K562 (cell line): ENCODE data around the gene TTC23L.

DNA sequence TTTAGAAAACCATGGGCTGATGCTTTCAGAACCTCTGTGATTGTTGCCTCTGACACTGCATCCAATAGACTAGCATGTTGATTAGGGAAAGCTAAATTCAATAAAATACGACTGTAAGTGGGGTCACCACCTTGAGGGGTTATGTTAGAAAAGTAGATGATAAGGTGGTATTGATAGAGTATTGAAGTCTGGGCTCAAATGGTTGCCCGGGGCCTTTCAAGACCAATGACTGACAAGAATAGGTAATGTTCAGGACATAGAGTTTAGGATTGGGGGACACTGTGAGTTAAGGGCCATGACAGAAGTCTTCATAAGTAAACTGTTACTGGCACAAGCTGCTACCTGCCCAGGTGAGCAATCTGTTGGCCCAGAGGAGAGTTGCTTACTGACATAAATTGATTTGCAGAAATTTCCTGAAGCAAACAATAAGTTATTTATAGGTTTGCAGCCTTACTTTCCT is 202.6 kb upstream of the C1QTNF3 start:
- RAMPAGE, long total RNA: no peak
- RRBS: no CpG with 5 or more reads among the region's 2 CpGs
PRO-cap:
- standard: no peak
- CoPRO, capped RNA only, 2 experiments: no peak in any of the 2 experiments
- CoPRO, capped and uncapped RNA, 2 experiments: no peak in any of the 2 experiments
- CoPRO, uncapped RNA only, 2 experiments: no peak in any of the 2 experiments
CAGE:
- cytosol, long polyA plus RNA: no peak
- long polyA plus RNA: no peak
- nucleolus, long total RNA: no peak
- nucleus, long polyA plus RNA: no peak

GRCh38 chr5:34490232-34490982 is 165.7 kb upstream of the RAI14 start:
- RAMPAGE, long total RNA: no peak
- RRBS: no CpG with 5 or more reads among the region's 17 CpGs
PRO-cap:
- standard: no peak
- CoPRO, capped RNA only, 2 experiments: no peak in any of the 2 experiments
- CoPRO, capped and uncapped RNA, 2 experiments: no peak in any of the 2 experiments
- CoPRO, uncapped RNA only, 2 experiments: no peak in any of the 2 experiments
CAGE:
- cytosol, long polyA plus RNA: no peak
- long polyA plus RNA: no peak
- nucleolus, long total RNA: no peak
- nucleus, long polyA plus RNA: no peak

- RAMPAGE, long total RNA: no peak
- RRBS: no CpG with 5 or more reads among the region's 4 CpGs
PRO-cap:
- standard: no peak
- CoPRO, capped RNA only, 2 experiments: no peak in any of the 2 experiments
- CoPRO, capped and uncapped RNA, 2 experiments: no peak in any of the 2 experiments
- CoPRO, uncapped RNA only, 2 experiments: no peak in any of the 2 experiments
CAGE:
- cytosol, long polyA plus RNA: no peak
- long polyA plus RNA: no peak
- nucleolus, long total RNA: no peak
- nucleus, long polyA plus RNA: no peak
Measured at GRCh38 chr5:34657382-34657515, 1.1 kb downstream of the RAI14 start.

DNA sequence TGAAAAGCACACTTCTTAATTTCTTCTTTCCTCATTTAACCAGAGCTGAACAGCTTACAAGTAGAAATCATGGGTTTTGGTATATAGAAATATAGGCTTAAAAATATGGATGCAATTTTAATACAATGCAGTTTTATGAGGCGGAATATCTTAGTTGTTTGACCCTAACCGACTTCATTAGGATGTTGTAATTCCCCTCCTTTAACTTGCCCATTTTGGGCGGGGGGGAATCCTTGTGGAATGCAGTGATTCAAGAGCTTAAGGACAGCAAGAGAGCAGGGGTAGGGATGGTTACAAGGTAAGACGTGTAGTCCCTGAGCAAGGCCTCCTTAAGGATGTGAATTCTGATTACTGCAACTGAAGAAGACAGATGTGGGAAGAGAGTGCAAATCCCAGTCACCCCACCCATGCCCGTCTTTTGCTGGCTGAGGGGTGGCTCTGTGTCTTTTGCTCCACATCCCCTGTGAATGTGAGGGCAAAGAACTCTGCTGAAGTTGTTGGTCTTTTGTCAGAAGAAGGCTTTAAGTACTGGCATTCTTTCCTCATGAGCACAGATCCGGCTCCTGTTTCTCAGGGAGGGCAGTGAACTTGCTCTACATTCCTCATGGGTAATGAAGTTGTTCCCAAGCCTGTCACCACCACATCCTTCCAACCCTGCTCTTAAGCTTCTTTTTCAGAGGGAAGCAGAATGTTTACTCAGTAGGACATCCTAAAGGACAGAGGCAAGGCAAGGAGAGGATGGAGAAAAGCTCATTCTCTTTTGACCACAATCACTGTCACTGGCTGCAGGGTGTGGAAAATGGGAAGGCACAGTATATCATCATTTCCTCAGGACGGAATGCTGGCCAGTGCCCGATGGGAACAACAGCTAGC is 61.4 kb downstream of the RAI14 start:
- RAMPAGE, long total RNA: no peak
- RRBS: no CpG with 5 or more reads among the region's 8 CpGs
PRO-cap:
- standard: no peak
- CoPRO, capped RNA only, 2 experiments: no peak in any of the 2 experiments
- CoPRO, capped and uncapped RNA, 2 experiments: no peak in any of the 2 experiments
- CoPRO, uncapped RNA only, 2 experiments: no peak in any of the 2 experiments
CAGE:
- cytosol, long polyA plus RNA: no peak
- long polyA plus RNA: no peak
- nucleolus, long total RNA: no peak
- nucleus, long polyA plus RNA: no peak

GRCh38 chr5:34838515-34839588 is at the start of gene TTC23L:
Gene TTC23L, plus strand, starts transcription at chr5:34839164.
- RAMPAGE, long total RNA: no peak
- RRBS: 31% methylated on average over 31 of the region's 74 CpGs
PRO-cap:
- standard: bidirectional peak, plus-strand start at chr5:34839419, minus-strand start at chr5:34839277
- CoPRO, capped RNA only, 2 experiments: peak in 2 of 2 experiments; most common plus-strand start chr5:34839419 (in 2); most common minus-strand start chr5:34839263 (in 1)
- CoPRO, capped and uncapped RNA, 2 experiments: peak in 1 of 2 experiments; most common plus-strand start chr5:34839407 (in 1); most common minus-strand start chr5:34839263 (in 1)
- CoPRO, uncapped RNA only, 2 experiments: peak in 2 of 2 experiments; most common plus-strand start chr5:34839373 (in 2); most common minus-strand start chr5:34839221 (in 1)
CAGE:
- cytosol, long polyA plus RNA: no peak
- long polyA plus RNA: no peak
- nucleolus, long total RNA: no peak
- nucleus, long polyA plus RNA: no peak

- RAMPAGE, long total RNA: no peak
- RRBS: no CpG with 5 or more reads among the region's 18 CpGs
PRO-cap:
- standard: no peak
- CoPRO, capped RNA only, 2 experiments: no peak in any of the 2 experiments
- CoPRO, capped and uncapped RNA, 2 experiments: no peak in any of the 2 experiments
- CoPRO, uncapped RNA only, 2 experiments: peak in 1 of 2 experiments; most common plus-strand start chr5:34937396 (in 1)
CAGE:
- cytosol, long polyA plus RNA: start-site peak on the plus strand at chr5:34937373-34937391, 19 and 20 reads in 2 replicates; start-site peak on the plus strand at chr5:34937456-34937481, 19 and 16 reads in 2 replicates; start-site peak on the plus strand at chr5:34937531-34937616, 59 and 68 reads in 2 replicates
- long polyA plus RNA: no peak
- nucleolus, long total RNA: no peak
- nucleus, long polyA plus RNA: no peak
Measured at GRCh38 chr5:34937207-34937704, 7.9 kb downstream of the DNAJC21 start.

- RAMPAGE, long total RNA: no peak
- RRBS: no CpG with 5 or more reads among the region's 2 CpGs
PRO-cap:
- standard: no peak
- CoPRO, capped RNA only, 2 experiments: no peak in any of the 2 experiments
- CoPRO, capped and uncapped RNA, 2 experiments: no peak in any of the 2 experiments
- CoPRO, uncapped RNA only, 2 experiments: no peak in any of the 2 experiments
CAGE:
- cytosol, long polyA plus RNA: no peak
- long polyA plus RNA: no peak
- nucleolus, long total RNA: no peak
- nucleus, long polyA plus RNA: no peak
Measured at GRCh38 chr5:35483675-35484214, 133.9 kb upstream of the SPEF2 start.

GRCh38 chr5:36301072-36301561 is 585 bp downstream of the RANBP3L start:
- RAMPAGE, long total RNA: no peak
- RRBS: 3% methylated on average over 4 of the region's 4 CpGs
PRO-cap:
- standard: no peak
- CoPRO, capped RNA only, 2 experiments: no peak in any of the 2 experiments
- CoPRO, capped and uncapped RNA, 2 experiments: no peak in any of the 2 experiments
- CoPRO, uncapped RNA only, 2 experiments: no peak in any of the 2 experiments
CAGE:
- cytosol, long polyA plus RNA: no peak
- long polyA plus RNA: no peak
- nucleolus, long total RNA: no peak
- nucleus, long polyA plus RNA: no peak

DNA sequence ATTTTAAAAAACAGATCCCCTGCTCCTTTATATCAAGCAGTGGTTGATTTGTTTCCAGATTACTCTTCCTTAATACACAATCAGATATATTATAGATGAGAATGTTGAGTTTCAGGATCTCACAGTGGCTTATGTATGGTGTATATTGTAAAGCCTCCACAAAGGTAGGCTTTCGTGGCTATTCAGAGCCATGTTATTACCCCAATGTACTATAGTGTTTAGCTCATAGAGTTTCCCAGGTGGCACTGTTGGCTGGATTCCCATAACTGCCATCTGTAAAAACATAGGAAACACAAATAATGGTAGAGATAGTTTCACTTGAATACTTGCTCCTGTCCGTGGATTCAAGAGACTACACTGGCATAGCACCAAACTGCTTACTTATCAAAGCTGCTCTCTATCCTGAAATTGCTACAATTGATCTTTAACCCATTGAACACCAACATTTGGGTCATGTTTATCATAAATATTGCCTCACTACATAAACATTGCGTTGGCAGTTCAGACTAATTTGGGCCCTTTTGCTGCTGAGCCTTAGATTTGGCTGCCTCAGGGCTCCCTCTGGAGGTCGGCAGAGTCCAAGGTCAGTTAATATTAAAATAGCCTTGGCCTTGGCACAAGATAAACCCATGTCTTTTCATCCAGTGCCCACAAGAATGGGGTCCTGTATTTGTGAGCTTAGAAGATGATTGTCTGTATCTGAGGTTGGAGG is 3.8 kb upstream of the RANBP3L start:
- RAMPAGE, long total RNA: no peak
- RRBS: no CpG with 5 or more reads among the region's 4 CpGs
PRO-cap:
- standard: no peak
- CoPRO, capped RNA only, 2 experiments: no peak in any of the 2 experiments
- CoPRO, capped and uncapped RNA, 2 experiments: no peak in any of the 2 experiments
- CoPRO, uncapped RNA only, 2 experiments: no peak in any of the 2 experiments
CAGE:
- cytosol, long polyA plus RNA: no peak
- long polyA plus RNA: no peak
- nucleolus, long total RNA: no peak
- nucleus, long polyA plus RNA: no peak

GRCh38 chr5:36522193-36522968 is 84.0 kb upstream of the SLC1A3 start:
- RAMPAGE, long total RNA: no peak
- RRBS: no CpG with 5 or more reads among the region's 6 CpGs
PRO-cap:
- standard: no peak
- CoPRO, capped RNA only, 2 experiments: no peak in any of the 2 experiments
- CoPRO, capped and uncapped RNA, 2 experiments: no peak in any of the 2 experiments
- CoPRO, uncapped RNA only, 2 experiments: no peak in any of the 2 experiments
CAGE:
- cytosol, long polyA plus RNA: no peak
- long polyA plus RNA: no peak
- nucleolus, long total RNA: no peak
- nucleus, long polyA plus RNA: no peak

DNA sequence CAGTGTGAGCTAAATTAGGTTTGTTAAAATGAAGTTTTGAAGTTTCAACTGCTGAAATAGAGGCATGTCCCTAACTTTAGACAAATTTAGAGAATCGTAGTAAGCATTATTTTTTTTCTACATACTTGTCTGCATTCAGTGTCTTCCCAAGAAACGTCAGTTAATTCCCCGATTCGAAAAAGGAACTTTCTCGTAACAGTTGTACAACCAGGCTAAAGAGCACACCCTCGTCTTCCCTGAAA is 468 bp upstream of the SLC1A3 start:
- RAMPAGE, long total RNA: no peak
- RRBS: no CpG with 5 or more reads among the region's 6 CpGs
PRO-cap:
- standard: no peak
- CoPRO, capped RNA only, 2 experiments: no peak in any of the 2 experiments
- CoPRO, capped and uncapped RNA, 2 experiments: no peak in any of the 2 experiments
- CoPRO, uncapped RNA only, 2 experiments: no peak in any of the 2 experiments
CAGE:
- cytosol, long polyA plus RNA: no peak
- long polyA plus RNA: no peak
- nucleolus, long total RNA: no peak
- nucleus, long polyA plus RNA: no peak

DNA sequence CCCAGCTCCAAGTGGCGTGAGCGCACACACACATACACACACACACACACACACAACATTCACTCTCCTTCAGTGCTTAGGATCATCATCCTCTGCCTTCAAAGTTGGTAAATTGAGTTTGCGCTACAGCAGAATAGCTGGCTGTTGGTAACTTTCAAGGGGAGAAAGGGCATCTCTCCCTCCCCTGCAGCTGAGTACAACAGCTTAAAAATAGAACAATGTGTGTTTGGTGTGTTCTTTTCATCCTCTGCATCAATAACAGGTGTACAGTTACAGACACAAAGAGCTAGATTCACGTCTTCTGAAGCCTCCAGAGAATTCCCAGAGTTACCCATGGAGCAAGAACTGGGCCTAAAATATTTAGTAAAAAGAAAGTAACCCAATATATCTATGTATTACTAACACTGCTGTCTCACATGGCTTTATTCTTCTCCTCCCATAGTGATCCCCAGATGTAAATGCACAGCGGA is 45.9 kb downstream of the SLC1A3 start:
- RAMPAGE, long total RNA: no peak
- RRBS: no CpG with 5 or more reads among the region's 5 CpGs
PRO-cap:
- standard: no peak
- CoPRO, capped RNA only, 2 experiments: no peak in any of the 2 experiments
- CoPRO, capped and uncapped RNA, 2 experiments: no peak in any of the 2 experiments
- CoPRO, uncapped RNA only, 2 experiments: no peak in any of the 2 experiments
CAGE:
- cytosol, long polyA plus RNA: no peak
- long polyA plus RNA: no peak
- nucleolus, long total RNA: no peak
- nucleus, long polyA plus RNA: no peak

DNA sequence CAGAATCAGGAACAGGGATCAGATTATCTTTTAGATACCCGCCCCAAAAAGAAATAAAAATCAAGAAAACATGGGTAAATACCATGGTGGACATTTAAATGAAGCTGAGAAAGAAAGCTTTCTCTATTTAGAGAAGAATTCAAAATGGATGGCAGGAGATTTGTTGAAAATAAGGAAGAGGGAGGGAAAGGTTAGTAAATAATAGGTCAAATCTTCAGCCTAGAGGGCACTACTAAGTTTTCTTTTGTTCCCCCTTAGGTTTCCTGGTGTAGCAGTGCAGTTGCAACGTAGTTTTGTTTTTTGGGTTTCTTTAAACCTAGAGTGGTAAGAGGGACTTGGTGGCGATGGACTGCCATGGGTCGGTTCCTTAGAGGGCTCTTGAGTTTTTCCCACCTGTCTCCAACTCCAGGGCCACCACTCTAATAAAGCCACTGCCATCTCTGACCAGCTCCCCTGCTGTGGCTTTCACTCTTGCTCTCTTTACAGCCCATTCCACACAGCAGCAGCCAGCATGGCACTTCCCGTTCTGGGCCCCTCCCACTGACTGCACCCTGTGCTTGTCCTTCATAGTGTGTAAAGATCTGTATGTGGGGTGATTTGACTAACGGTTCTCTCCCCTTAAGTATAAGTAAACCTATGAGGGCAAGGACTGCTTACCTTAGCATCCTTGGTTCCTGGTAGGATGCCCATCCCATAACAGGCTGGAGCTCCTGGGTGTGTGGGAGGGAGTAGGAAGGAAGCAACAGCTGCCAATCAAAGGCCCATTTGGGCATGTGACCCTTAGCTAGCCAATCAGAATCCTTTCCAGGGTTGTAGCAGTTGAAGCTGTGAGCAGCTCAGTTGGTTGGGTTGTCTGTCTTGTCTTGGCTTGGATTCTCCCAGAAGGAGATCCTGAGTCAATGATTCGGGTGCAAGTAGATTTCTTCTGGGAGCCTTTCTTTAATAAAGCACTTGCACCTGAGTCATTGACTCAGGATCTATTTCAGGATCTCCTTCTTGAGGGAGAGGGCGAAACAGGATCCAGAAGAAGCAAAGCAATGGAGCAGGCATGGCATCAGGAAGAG is 118.4 kb downstream of the SLC1A3 start:
- RAMPAGE, long total RNA: no peak
- RRBS: no CpG with 5 or more reads among the region's 8 CpGs
PRO-cap:
- standard: bidirectional peak, plus-strand start at position 807 of the sequence, minus-strand start at position 548 of the sequence
- CoPRO, capped RNA only, 2 experiments: no peak in any of the 2 experiments
- CoPRO, capped and uncapped RNA, 2 experiments: no peak in any of the 2 experiments
- CoPRO, uncapped RNA only, 2 experiments: no peak in any of the 2 experiments
CAGE:
- cytosol, long polyA plus RNA: no peak
- long polyA plus RNA: no peak
- nucleolus, long total RNA: no peak
- nucleus, long polyA plus RNA: no peak

- RAMPAGE, long total RNA: no peak
- RRBS: no CpG with 5 or more reads among the region's 22 CpGs
PRO-cap:
- standard: unidirectional peak, plus-strand start at chr5:36783379
- CoPRO, capped RNA only, 2 experiments: no peak in any of the 2 experiments
- CoPRO, capped and uncapped RNA, 2 experiments: no peak in any of the 2 experiments
- CoPRO, uncapped RNA only, 2 experiments: no peak in any of the 2 experiments
CAGE:
- cytosol, long polyA plus RNA: no peak
- long polyA plus RNA: no peak
- nucleolus, long total RNA: no peak
- nucleus, long polyA plus RNA: no peak
Measured at GRCh38 chr5:36783120-36783686, 93.4 kb upstream of the NIPBL start.

DNA sequence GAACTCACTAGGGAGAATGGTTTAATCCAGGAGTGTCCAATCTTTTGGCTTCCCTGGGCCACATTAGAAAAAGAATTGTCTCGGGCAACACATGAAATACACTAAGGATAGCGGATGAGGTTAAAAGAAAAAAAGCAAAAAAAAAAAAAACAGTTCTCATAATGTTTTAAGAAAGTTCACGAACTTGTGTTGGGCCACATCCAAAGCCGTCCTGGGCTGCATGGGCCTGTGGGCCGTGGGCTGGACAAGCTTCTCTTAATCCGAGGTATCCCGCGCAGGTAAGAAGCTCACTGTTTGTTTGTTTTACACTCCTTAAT is 21.9 kb upstream of the NIPBL start:
- RAMPAGE, long total RNA: no peak
- RRBS: no CpG with 5 or more reads among the region's 8 CpGs
PRO-cap:
- standard: no peak
- CoPRO, capped RNA only, 2 experiments: no peak in any of the 2 experiments
- CoPRO, capped and uncapped RNA, 2 experiments: no peak in any of the 2 experiments
- CoPRO, uncapped RNA only, 2 experiments: no peak in any of the 2 experiments
CAGE:
- cytosol, long polyA plus RNA: no peak
- long polyA plus RNA: no peak
- nucleolus, long total RNA: no peak
- nucleus, long polyA plus RNA: no peak

GRCh38 chr5:36887459-36888035 is 11.0 kb downstream of the NIPBL start:
- RAMPAGE, long total RNA: no peak
- RRBS: no CpG with 5 or more reads among the region's 2 CpGs
PRO-cap:
- standard: no peak
- CoPRO, capped RNA only, 2 experiments: no peak in any of the 2 experiments
- CoPRO, capped and uncapped RNA, 2 experiments: no peak in any of the 2 experiments
- CoPRO, uncapped RNA only, 2 experiments: peak in 1 of 2 experiments; most common plus-strand start chr5:36887646 (in 1)
CAGE:
- cytosol, long polyA plus RNA: no peak
- long polyA plus RNA: no peak
- nucleolus, long total RNA: no peak
- nucleus, long polyA plus RNA: no peak

GRCh38 chr5:36945397-36945965 is 68.9 kb downstream of the NIPBL start:
- RAMPAGE, long total RNA: no peak
- RRBS: no CpG with 5 or more reads among the region's 3 CpGs
PRO-cap:
- standard: no peak
- CoPRO, capped RNA only, 2 experiments: no peak in any of the 2 experiments
- CoPRO, capped and uncapped RNA, 2 experiments: no peak in any of the 2 experiments
- CoPRO, uncapped RNA only, 2 experiments: no peak in any of the 2 experiments
CAGE:
- cytosol, long polyA plus RNA: no peak
- long polyA plus RNA: no peak
- nucleolus, long total RNA: no peak
- nucleus, long polyA plus RNA: no peak

GRCh38 chr5:36955271-36955870 is 78.8 kb downstream of the NIPBL start:
- RAMPAGE, long total RNA: no peak
- RRBS: no CpG with 5 or more reads among the region's 3 CpGs
PRO-cap:
- standard: no peak
- CoPRO, capped RNA only, 2 experiments: no peak in any of the 2 experiments
- CoPRO, capped and uncapped RNA, 2 experiments: no peak in any of the 2 experiments
- CoPRO, uncapped RNA only, 2 experiments: no peak in any of the 2 experiments
CAGE:
- cytosol, long polyA plus RNA: no peak
- long polyA plus RNA: no peak
- nucleolus, long total RNA: no peak
- nucleus, long polyA plus RNA: no peak